A375 (cell line): Measurements from ENCODE around the gene DNAJC2.

- RAMPAGE, long total RNA = no peak
Observed at GRCh38 chr7:102063991-102064275, 222.7 kb upstream of the SH2B2 start.

GRCh38 chr7:102099009-102099293 is 187.7 kb upstream of the SH2B2 start:
- RAMPAGE, long total RNA = no peak

DNA sequence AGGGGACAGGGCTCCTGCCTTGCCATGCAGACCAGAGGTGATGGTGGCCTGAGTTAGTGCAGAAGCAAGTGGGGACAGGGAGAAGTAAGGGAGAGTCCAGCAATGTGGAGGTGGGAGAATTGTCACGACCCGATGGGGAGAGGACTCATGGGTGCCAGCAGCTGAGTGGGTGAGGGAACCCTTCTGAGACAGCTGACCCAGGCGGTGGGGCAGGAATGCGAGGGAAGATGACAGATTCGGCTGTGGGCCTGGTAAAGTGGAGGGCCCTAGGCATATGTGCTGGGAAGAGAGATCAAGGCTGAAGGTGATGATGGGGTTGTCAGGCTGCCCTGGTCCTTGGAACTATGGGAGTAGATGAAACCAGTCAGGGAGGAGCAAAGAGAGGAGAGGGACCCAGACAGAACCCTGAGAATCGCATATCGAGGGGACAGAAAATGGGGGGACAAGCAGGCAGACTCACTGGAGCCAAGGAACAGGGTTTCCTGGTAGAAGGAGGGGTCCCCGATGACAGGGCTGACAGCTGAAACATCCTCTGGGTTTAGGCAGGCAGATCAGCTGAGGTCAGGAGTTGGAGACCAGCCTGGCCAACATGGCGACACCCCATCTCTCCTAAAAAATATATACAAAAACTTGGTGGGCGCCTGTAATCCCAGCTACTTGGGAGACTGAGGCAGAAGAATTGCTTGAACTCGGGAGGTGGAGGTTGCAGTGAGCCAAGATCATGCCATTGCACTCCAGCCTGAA is 3.7 kb upstream of the ORAI2 start:
- RAMPAGE, long total RNA = no peak

DNA sequence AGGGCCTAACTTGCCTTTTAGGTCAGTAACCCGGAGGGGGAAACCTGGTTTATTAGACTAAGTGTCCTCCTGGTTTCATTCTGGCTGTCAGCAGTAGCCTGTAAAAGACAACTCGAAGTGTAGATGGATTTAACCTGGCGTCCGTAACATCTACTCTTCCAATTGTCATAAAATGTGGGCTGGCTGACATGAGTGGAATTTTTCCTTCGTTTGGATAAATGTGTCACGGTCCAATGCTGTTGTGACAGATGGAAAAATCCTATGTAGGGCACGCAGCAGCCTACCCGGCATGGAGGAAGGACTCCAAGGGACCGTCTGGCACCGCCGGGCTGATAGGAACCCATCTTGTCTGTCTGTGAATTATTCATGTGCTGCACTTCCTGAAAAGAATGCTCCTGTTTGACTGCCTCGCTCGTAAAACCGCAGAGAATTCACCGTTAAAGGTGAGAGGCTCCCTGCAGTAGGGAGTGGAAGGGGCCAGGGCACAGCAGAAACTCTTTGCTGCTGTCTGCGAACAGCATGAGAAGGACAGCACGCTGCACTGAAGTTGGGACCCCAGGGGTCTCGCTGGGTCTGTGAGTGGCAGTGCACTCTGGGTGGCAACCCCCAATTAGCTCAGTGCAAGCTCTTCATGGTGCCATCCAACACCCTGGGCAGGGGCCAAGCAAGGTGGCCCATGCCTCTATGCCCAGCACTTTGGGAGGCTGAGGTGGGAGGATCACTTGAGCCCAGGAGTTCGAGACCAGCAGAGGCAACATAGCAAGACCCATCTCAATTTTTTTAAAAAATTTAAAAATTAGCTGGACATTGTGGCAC is 1.6 kb upstream of the ORAI2 start:
- RAMPAGE, long total RNA = no peak

GRCh38 chr7:102527861-102528286 is 10.3 kb upstream of the RASA4B start:
- RAMPAGE, long total RNA = no peak

DNA sequence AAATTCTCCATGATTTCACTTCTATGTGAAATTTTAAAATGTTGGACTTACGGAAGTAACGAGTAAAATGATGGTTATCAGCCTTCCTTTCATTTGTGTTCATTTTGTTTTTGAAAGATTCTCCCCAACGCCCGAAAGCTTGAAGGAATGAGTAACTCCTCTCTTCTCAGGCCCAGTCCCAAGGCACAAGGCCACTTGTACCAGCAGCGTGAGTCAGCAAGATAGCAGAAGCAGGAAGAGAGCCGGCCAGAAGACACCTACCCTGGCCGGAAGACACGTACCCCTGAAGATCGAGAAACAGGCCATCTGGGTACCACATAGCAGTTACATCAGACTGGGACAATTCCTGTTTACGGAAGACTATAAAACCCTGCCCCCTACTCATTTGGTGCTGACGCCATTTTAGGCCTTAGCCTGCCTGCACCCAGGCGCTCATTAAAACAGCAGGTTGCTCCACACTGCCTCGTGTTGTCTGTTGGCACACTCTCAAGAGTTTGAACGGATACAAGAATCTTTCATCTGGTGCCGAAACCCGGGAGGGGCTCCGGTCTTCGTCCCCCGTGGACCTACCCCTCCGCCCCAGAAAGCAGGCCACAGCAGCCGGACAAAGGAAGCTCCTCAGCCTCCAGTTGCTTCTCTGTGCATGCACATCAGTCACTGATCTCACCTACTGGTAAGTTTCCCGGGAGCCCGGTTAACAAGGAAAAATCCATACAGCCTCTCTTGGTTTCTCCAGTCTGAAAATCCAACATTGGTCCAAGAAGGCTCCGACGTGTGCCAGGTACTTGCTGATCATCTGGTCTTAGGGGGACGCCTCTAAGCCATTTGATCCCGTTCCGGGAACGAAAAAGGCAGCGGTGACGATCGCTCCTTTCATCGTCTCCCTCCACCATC is 60.5 kb downstream of the LRRC17 start:
- RAMPAGE, long total RNA = no peak

DNA sequence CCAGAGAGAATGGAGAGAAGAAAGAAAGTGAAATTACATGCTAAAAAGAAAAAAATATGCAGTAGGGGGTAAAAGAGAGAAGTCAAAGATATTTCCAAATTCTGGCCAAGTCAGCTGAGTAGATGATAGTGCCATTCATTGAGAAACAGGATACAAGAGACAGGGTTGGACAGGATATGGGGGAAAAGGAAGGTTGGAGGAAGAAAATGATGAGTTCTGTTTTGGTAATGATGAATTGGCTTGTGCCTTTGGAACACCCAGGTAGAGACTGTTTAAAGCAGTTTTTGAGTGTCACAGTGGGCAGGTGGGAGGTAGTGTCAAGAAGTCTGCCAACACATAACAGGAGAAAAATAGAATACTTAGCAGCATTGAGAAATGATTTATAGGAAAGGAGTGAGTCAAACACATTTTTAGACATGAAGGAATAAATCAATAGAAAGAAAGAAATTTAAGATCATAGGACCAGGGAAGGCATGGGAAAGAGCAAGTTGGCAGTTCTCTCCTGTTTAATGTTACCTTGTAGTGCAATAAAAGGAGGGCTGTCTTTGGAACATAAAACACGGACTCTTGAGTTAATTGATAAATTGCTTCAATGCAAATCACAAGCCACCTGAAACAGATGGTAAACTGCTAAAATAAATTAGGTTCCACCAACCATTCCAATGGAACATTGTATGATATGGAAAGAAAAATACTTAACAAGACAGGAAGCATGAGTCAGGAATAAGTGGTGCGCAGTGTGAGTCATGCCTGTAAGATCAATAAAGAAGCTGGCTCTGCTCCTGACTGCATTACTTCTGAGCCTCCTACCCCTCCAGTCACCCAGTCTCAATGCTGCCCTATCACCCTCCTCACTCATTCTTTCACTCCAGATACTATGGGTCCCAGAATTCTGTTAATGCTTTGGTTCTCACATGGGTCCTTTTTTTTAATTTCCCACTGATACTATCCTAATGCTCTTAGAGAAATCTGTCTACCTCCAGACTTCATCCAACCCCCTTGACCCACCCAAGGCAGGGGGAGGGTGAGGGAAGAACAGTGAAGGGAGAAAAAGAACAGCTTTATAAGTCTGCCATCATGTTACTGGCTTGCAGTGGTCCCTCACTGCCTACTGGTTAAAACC is 78.7 kb downstream of the LRRC17 start:
- RAMPAGE, long total RNA = no peak

DNA sequence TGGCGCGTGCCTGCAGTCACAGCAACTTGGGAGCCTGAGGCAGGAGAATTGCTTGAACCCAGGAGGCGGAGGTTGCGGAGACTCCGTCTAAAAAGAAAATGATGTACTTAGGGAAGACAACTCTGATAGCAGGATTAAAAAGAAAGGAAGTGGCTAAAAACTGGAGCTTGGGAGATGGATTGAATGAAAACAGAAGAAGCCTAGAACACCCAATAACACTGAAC is 17.0 kb downstream of the NAPEPLD start:
- RAMPAGE, long total RNA = no peak

GRCh38 chr7:103149781-103150100 is 842 bp upstream of the NAPEPLD start:
- RAMPAGE, long total RNA = no peak

DNA sequence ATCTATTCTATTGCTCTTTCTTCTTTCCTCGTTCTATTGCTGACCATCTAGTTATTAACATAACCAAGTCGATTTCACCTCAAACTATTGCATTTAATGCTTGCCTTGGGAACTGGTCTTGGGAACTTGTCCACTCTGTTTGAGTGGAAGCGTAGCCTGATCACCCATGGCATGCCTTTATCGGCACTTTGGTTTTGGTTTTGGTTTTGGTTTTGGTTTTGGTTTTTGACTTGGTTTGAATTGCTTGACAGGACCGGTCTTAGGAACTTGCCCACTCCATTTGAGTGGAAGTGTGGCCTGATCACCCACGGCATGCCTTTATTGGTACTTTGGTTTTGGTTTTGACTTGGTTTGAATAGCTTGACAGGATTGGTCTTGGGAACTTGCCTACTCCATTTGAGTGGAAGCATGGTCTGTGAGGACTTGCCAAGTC is 6.7 kb upstream of the NAPEPLD start:
- RAMPAGE, long total RNA = no peak

- RAMPAGE, long total RNA = no peak
Observed at GRCh38 chr7:103279660-103280184, 17.5 kb upstream of the PMPCB start.

- RAMPAGE, long total RNA = no peak
Observed at GRCh38 chr7:103323370-103323970, 21.1 kb downstream of the DNAJC2 start.

DNA sequence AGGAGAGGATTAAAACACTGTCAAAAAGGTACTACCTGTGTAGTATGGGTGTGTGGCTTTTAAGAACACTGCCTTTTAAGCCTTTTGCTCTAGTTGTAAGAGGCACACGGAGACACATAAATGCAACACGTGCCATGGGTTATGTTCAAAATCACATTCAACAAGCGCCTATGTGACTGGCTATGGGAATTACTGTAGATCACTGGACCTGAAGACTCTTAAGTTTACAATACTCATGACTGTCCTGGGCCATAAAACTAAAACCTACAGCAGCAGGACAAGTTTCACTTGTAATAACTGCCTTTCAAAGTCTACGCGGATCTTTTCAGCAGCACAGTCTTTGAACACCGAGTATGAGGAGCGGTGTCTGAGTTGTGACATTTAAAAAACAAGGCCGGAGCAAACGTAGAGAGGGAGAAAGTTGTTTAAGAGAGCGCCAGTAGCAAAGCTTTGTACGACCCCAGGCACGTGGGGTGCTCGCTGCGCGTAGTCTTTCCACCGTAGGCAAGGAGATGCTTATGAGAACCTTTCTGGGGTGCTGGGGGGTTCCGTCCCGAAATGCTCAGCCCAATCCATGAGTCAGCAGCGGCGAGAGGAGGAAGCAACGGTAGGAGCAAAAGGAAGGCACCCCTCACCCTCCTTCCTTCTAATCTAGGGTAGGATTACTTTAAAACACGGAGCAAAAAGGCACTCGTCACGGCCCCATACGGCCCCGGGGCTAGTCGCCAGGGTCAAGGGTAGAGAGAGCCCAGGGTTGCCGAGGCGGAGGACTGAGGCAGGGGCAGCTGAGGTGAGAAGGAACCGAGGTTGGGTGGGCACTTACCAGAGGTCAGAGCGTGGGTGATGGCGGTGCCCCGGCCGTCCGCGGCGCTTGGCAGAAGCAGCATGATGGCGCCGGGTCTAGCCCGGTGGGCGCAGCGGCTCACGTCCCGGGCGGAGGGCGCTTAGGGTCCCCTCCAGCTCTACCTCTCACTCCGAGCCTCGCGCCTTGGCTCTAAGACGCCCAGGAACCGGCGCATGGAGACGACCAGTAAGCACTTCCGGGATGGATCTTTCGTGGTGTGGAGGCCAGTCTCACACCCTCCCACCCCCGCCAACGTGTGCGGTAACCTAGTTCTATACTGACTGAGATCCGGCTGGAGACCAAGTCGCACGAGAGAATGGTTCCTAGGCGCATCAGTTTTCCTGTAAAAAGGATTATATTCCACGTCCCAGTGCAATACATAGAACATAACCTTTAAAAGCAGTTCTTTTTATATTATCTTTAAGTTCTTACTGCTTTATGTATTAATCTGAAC is at the start of gene DNAJC2:
TSS of gene DNAJC2 (minus strand) at position 1,032 of the 1,298 bp plus-strand sequence.
- RAMPAGE, long total RNA = no peak

DNA sequence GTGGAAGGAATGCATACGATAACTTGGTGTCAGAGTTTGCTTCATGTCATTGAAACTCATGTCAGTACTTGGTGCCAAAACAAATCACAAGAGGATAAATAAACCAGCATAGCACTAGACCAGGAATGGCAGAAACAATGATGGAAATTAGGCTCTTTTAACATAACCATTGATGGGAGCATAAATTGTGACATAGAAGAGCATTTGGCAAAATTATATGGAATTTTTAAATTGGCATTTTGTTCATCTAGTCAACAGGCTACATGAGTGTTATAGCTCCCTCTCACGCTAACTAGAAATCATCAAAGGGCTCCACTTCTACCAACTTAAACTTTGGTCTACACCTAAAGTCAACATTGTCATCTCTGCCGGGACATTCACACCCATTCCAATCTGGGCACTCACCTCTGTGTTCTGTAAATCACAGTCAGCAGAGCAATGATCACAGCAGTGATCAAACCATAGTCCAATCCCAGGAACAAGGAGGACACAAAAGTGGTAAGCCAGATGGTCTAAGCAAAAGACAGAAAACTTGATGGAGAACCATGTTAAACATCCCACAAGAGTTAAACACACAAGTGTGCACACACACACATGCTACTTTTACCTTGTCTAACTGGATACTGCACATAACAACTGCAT is 41.3 kb downstream of the PSMC2 start:
- RAMPAGE, long total RNA = no peak

- RAMPAGE, long total RNA = no peak
Observed at GRCh38 chr7:103445137-103445876, 700 bp downstream of the SLC26A5 start.

GRCh38 chr7:103905648-103906132 is 83.8 kb downstream of the RELN start:
- RAMPAGE, long total RNA = no peak

DNA sequence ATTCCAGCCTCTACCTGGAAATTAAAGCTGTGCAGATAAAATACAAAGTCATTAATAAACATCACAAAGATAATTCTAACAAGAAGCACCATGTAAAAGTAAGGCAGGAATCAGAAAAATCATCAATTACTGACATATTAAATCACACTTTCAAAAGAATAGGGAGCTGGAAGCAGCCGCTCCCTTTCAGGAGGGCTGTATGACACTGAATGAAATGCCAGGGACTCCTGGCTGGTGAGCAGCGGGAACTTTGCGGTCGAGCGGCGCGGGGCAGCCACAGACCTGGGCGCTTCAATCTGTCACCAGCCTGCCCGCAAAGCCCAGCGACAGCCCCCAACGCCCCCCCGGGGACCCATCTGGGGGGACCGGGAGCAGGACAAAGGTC is 1.1 kb downstream of the RELN start:
- RAMPAGE, long total RNA = no peak

- RAMPAGE, long total RNA = no peak
Observed at GRCh38 chr7:104029713-104030037, 40.2 kb upstream of the RELN start.

- RAMPAGE, long total RNA = no peak
Observed at GRCh38 chr7:104210049-104210283, 2.2 kb upstream of the ORC5 start.

GRCh38 chr7:104375429-104375848 is 47.0 kb downstream of the LHFPL3 start:
- RAMPAGE, long total RNA = no peak